Neutrophil (primary cell): ENCODE measurements around a stretch of chr1.

- PRO-cap = unidirectional peak, plus-strand start at chr1:231421738
Observed at GRCh38 chr1:231421347-231422102, 562 bp downstream of the EGLN1 start.

- PRO-cap = no peak
Observed at GRCh38 chr1:231636081-231636552, 9.5 kb downstream of the DISC1 start.

DNA sequence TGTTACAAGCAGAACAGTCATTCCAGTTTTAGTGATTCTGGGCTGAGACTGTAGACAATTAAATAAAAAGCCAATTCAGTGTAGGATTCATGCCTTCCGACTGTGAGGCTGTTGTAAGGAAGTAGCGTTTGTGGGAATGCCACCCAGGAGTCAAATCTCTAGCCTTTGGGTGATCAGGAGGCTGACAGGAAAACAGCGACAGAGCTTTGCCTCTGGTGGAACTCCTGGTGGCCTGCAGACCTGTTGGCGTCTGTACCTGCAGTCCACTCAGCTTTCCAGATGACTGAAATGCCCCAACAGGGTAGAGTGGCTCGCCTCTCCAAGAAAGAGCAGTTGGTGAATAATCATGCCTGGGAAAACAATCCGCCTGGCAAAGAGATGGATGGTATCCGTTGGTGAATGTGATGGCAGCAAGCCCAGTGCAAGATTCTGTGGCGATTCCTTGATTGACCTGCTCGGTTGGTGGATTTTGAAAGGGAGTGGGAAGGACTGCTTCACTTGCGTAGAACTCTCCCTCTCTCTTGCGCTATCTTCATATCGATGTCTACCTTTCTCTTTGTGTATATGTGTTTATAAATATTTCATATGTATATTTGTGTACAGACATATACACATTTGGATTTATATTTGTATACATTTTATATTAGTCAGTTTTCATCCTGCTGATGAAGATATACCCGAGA, 58.2 kb downstream of the DISC1 start:
- PRO-cap = no peak

DNA sequence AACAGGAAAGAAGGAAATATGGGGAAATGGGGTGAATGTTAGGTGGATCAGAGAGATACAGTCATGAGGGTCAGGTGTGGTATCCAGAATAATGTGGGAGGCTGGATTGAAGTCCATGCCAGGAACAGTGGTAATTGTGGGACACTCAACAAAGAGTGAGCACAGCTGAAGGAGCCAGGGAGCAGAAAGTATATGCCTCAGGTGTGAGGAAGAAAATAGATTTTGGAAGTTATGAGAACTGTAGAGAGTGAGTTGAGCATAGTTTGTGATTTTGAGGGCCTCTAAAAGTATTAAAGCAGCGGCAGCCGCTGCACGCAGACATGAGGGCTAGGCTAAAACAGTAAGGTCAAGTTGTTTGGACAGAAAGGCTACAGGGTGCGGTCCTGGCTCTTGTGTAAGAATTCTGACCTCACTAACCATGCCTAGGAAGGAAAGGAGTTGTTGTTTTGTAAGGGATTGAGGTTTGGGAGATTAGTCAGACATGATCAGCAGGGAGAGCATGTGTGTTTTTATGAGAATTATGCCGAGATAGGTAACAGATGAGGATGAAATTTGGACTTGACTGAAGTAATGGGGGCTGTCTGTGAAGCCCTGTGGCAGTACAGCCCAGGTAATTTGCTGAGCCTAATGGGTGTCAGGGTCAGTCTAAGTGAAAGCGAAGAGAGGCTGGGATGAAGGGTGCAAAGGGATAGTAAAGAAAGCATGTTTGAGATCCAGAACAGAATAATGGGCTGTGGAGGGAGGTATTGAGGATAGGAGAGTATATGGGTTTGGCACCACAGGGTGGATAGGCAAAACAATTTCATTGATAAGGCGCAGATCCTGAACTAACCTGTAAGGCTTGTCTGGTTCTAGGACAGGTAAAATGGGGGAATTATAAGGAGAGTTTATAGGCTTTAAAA, 205.6 kb downstream of the DISC1 start:
- PRO-cap = no peak

GRCh38 chr1:232226044-232226672, 403.8 kb downstream of the SIPA1L2 start:
- PRO-cap = no peak

GRCh38 chr1:232260831-232261740, 368.8 kb downstream of the SIPA1L2 start:
- PRO-cap = no peak

GRCh38 chr1:232428083-232428911, 201.6 kb downstream of the SIPA1L2 start:
- PRO-cap = no peak

GRCh38 chr1:232473259-232473550, 156.7 kb downstream of the SIPA1L2 start:
- PRO-cap = no peak

- PRO-cap = no peak
Observed at GRCh38 chr1:232578411-232579250, 51.3 kb downstream of the SIPA1L2 start.

- PRO-cap = no peak
Observed at GRCh38 chr1:232610668-232611248, 19.2 kb downstream of the SIPA1L2 start.

GRCh38 chr1:233332004-233332583, 4.6 kb downstream of the MAP3K21 start:
- PRO-cap = no peak

DNA sequence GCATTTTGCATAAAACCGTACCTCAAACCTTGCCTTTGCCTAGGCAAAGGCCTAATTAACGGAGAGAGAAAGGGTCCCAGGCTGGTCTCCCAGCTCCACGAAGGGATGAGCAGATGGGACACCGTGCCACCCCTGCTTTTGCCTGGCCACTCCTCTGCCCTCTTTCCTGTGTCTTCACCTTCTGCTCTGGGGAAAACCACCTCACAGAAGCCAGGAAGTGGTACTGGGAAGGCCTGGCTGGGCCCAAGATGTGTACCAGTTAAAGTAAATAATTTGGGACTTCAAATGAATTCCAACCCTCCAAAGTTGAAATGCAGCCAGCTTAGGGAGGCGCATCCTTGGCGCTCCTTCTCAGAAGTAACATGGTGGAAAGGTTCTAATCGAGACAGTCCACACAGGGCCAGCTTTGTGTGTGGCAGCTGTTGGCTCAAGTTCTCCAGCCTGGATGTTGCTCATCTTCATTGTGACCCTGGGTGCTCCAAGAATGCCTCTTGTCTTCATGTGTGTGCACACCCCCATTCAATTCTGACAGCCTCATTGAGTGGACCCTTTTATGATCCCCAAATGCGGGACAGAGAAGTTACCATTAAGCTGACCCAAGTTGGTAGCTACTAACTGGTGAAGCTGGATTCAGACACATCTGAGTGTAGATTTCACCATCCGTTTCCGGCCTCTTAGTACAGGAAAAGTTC, 45.8 kb downstream of the MAP3K21 start:
- PRO-cap = no peak

GRCh38 chr1:233673209-233673882, 59.4 kb downstream of the KCNK1 start:
- PRO-cap = no peak

GRCh38 chr1:233693959-233694645, 80.2 kb downstream of the KCNK1 start:
- PRO-cap = no peak

DNA sequence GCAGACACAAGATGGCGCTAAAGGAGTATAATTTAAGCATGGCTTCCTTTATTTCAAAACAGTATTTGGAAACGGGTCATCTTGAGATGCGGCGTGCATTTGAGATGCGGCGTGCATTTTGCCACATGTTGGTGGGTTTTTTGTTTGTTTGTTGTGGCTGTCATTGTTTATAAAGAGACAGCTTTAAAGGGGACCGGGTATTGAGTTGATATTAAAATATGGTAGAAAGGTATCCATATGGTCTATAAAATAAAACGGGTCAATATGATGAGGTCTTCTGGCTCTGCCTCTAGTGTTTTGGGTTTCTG, 210.2 kb downstream of the SLC35F3 start:
- PRO-cap = no peak

GRCh38 chr1:234214950-234215558, 158.2 kb upstream of the COA6 start:
- PRO-cap = no peak

DNA sequence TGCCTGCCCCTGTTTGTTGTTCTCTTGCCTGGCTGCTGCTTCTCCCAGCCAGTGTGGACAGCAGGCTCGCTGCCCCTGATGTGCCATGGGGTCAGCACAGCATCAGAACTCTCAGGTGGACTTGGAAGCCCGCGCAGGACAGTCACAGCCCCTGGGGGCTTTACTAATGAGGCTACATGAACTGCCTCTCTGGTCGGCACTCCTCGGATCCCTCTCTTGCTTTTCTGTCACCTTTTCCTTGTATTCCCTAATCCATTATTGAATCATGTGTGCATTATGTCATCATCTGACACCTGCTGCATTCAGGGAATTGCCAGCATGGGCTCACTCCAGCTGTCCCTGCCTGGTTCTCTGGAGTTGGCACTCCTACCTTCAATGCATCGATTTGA, 100.5 kb upstream of the COA6 start:
- PRO-cap = no peak

- PRO-cap = no peak
Observed at GRCh38 chr1:234407689-234408309, 34.5 kb downstream of the COA6 start.

- PRO-cap = no peak
Observed at GRCh38 chr1:234535800-234536235, 56.8 kb upstream of the TARBP1 start.

DNA sequence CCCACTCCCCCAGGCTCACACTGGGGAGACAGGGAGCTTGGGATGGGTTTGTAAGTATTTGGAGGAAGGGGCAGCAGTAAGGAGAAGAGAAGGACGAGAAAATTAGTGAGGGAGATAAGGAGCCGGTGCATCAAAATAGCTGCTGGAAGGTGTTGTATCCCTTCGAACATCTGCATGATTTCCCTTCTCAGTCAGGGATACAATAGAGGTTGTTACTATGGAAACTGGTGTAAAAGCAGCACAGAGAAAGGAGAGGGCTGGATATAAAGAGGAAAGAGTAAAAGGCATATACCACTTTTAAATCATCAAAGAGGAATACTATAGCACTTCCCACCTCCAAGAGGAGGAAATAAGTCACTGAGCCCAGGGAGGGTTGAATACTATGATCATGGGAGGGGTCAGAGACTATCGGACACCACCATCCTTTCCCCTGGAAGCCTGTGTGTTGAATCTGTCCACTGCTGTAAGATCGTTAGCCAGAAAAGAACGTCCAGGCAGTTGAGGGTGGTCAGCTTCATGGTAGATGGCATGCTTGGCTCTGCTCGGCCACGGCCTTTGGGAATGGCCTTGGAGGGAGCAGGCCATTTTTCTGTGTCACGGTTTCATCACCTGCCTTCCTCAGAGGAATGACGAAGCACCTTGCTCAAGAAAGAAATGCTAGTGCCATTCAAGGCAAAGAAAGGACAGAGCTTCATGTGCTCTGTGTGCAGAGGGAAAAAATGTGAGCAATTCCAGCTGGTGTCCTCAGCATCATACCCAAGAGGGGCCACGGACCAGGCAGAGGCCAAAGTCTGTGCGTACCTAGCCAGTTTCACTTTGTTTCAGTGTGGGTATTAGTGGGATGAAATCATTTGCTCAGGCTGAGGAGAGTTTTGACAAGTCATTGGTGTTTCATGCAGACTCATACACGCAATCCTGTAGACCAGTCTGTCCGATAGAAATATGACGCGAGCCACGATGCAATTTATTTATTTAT, 64.2 kb downstream of the IRF2BP2 start:
- PRO-cap = no peak